ENCODE results near the genes IDE and PLCE1.

GRCh38 chr10:91800834-91801289 is 2.6 kb downstream of the TNKS2 start:
- PRO-cap = no peak

- PRO-cap = no peak
Measured at GRCh38 chr10:91933449-91934041, 10.0 kb downstream of the BTAF1 start.

- PRO-cap = no peak
Measured at GRCh38 chr10:91943593-91944110, 20.1 kb downstream of the BTAF1 start.

- PRO-cap = no peak
Measured at GRCh38 chr10:91954988-91956079, 31.8 kb downstream of the BTAF1 start.

DNA sequence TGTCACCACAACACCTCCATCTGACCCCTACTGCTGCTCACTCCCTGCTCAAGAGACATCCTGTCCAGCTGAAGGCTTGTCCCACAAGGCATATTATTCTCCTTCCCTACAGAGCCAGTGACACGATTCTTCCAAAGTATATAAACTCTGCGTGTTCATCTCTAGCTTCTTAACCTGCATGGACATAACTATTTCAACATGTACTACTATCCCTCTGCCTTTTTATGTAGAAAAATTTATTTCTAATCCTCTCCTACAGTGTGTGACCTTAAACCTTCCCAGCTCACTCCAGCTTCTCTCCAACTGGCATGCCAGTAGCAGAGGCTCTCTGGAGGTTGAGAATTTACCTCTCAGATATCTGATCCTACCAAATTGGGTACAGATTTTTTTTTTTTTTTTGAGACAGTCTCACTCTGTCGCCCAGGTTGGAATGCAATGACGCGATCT is 182.0 kb downstream of the CPEB3 start:
- PRO-cap = no peak

- PRO-cap = no peak
Measured at GRCh38 chr10:92114185-92114699, 176.6 kb downstream of the CPEB3 start.

GRCh38 chr10:92291965-92292459 is 1.0 kb downstream of the MARCHF5 start:
- PRO-cap = bidirectional peak, plus-strand start at chr10:92292102, minus-strand start at chr10:92291781

- PRO-cap = bidirectional peak, plus-strand start at chr10:92574149, minus-strand start at chr10:92574093
Measured at GRCh38 chr10:92573605-92574288, at the start of gene IDE. Gene IDE, minus strand, starts transcription at chr10:92574093.

DNA sequence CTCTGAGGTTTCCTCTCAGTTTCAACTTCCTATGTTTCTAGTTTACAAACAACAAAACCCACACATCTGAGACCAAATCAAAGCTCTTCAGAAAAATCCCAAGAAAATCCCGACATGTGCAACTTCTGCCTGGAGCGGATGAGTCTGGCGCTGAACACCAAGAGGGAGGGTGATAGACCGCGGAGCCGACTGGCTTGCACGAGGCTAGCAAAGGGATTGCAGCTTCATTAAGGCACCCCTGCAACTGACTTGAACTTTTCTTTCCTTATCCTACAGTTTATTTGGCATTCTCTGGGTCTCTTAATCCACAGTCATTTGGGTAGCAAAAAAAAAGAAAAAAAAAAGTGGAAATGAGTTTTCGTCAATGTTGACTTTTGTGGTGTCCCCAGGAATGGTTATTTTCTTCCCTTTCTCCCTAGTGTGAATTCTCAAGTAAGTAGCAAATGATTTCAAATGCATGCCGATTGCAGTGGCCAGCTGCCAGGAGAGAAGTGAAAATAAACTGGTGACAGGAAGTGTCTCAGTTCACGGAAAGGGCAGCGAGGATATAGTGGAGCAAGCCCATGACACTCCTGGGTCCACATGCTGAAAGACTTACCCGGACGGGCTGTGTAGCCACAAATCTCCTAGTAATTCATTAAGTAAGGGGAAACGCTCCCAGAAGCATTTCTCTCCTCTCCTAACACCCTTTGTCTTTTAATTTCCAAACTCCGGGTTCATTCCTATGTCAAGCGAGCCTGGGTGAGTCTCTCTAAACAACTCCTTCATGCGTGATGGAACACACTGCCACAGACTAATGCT is 125.3 kb downstream of the CYP26A1 start:
- PRO-cap = bidirectional peak, plus-strand start at position 523 of the sequence, minus-strand start at position 246 of the sequence

DNA sequence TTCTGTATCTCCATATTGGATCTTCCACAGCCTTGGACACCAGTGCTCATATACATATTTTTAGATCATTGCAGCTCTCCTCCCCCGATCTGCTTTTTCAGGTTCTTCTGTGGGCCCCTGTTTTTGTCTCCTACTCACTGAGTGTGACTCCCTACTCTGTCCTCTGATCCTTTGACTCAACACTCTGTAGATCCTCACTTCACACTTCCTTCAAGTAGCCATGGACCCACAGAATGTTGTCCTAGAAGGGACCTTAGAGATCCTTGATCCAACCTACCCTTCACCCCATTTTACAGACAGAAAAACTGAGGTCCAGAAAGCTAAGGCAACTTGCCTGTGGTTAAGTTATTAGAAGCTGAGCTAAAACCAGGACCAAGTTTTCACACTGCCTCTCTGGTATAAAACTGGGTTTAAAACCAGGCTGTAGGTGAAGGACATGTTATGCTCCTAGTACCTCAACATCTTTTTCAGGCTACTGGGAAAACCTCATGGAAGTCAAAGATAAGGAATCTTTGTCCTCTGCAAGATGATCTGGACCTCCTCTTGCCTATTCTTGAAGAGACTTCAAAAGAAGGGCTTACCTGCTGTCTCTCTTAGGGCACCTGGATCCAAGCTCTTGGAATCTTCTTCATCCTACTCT is 70.2 kb downstream of the MYOF start:
- PRO-cap = no peak

DNA sequence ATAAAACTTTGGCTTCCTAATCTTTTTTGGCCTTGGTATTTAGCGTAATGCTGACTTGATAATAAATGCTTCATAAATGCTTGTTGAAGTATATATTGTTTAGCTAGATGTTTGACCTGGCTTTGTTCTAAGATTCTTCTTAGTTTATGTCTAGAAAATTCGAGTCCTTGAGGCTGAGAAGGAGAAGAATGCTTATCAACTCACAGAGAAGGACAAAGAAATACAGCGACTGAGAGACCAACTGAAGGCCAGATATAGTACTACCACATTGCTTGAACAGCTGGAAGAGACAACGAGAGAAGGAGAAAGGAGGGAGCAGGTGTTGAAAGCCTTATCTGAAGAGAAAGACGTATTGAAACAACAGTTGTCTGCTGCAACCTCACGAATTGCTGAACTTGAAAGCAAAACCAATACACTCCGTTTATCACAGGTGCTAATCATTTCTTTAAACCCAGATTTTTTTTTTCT is 6.6 kb downstream of the CEP55 start:
- PRO-cap = no peak

GRCh38 chr10:93591115-93592284 is 9.5 kb downstream of the RBP4 start:
- PRO-cap = no peak

GRCh38 chr10:93601663-93602409 is 801 bp upstream of the RBP4 start:
- PRO-cap = no peak

- PRO-cap = bidirectional peak, plus-strand start at chr10:93993942, minus-strand start at chr10:93993833; bidirectional peak, plus-strand start at chr10:93994066, minus-strand start at chr10:93994064; unidirectional peak, minus-strand start at chr10:93994295
Measured at GRCh38 chr10:93993600-93994690, at the start of gene PLCE1. Gene PLCE1, plus strand, starts transcription at chr10:93993931.

DNA sequence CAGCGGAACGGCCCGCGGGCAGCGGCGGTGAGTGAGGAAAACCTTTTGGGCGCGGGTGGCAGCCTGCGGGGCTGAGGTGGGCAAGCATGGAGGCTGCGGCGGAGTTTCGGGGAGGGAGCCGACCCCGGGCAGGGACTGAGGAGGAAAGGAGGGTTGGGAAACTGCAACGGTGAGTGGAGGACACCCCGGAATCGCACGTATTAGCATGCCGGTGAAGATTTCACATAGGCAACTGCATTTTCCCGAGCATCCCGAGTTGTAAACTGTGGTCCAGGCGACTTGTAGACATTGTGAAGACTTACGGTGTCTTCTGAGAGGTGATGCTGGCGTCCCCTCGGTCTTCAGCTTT is 312 bp downstream of the HELLS start:
- PRO-cap = bidirectional peak, plus-strand start at position 256 of the sequence, minus-strand start at position 292 of the sequence

- PRO-cap = unidirectional peak, minus-strand start at chr10:94546444; unidirectional peak, minus-strand start at chr10:94546478
Measured at GRCh38 chr10:94546275-94546653, 676 bp downstream of the HELLS start.

- PRO-cap = no peak
Measured at GRCh38 chr10:94610276-94610868, 64.8 kb downstream of the HELLS start.

DNA sequence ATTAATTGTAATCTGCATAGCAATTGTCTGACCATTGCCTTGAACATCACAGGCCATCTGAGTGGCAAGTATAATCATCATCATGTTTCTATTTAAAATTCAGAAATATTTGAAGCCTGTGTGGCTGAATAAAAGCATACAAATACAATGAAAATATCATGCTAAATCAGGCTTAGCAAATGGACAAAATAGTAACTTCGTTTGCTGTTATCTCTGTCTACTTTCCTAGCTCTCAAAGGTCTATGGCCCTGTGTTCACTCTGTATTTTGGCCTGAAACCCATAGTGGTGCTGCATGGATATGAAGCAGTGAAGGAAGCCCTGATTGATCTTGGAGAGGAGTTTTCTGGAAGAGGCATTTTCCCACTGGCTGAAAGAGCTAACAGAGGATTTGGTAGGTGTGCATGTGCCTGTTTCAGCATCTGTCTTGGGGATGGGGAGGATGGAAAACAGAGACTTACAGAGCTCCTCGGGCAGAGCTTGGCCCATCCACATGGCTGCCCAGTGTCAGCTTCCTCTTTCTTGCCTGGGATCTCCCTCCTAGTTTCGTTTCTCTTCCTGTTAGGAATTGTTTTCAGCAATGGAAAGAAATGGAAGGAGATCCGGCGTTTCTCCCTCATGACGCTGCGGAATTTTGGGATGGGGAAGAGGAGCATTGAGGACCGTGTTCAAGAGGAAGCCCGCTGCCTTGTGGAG is 3.3 kb downstream of the CYP2C9 start:
- PRO-cap = no peak

DNA sequence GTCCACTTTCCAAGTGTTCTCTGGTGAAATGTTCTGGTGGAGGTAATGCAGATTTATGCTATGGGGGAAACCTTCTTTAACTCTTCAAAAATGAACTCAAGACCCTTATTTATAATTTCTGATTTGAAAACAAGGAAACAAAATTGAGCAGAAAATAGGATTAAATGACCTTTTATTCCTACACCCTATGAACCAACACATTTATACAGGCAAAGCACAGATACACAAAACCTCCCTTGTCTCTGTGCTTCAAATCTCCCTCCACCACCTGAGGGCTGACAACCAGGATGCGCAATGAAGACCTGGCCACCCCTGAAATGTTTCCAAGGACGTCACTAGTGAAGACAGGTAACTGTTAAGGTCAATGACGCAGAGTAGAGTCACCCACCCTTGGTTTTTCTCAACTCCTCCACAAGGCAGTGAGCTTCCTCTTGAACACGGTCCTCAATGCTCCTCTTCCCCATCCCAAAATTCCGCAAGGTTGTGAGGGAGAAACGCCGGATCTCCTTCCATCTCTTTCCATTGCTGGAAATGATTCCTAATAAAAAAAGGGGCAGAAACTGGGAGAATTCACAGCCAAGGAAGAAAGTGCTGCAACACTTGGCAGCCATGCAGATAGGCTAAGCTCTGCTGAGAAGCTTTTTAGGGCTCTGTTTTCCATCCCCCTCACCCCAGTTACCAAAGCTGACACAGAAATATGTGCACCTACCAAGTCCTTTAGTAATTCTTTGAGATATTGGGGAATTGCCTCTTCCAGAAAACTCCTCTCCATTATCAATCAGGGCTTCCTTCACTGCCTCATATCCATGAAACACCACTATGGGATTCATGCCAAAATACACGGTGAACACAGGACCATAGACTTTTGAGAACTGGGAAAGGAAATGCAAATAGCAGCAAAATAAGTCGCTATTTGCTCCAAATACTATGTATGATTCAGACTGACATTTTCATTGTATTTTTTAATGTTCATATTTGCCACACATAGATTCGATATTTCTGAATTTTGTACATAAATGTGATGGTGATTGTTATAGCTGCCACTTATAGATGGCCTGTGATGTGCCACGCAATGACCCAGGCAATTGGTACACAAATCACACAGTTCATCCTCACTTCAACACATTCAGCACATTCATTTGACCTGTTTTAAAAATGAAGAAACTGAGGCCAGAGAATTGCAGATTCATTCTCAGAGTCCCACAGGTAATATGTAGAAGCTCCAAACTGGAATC is 2.1 kb downstream of the CYP2C8 start:
- PRO-cap = no peak

GRCh38 chr10:95070102-95070816 is 962 bp upstream of the CYP2C8 start:
- PRO-cap = no peak

Measured in endodermal cell (in vitro differentiated cells).